Lower leg skin (tissue), 2 donors: Measurements from ENCODE around the genes DNAJA3, CDIP1, UBALD1 and SEC14L5.

GRCh38 chr16:4093422-4093803 is 22.8 kb downstream of the ADCY9 start:
- PRO-cap: no peak
- RAMPAGE, long total RNA, 2 experiments: no peak in any of the 2 experiments

GRCh38 chr16:4240221-4241245 is 1.3 kb downstream of the SRL start:
- PRO-cap: no peak
- RAMPAGE, long total RNA, 2 experiments: no peak in any of the 2 experiments

DNA sequence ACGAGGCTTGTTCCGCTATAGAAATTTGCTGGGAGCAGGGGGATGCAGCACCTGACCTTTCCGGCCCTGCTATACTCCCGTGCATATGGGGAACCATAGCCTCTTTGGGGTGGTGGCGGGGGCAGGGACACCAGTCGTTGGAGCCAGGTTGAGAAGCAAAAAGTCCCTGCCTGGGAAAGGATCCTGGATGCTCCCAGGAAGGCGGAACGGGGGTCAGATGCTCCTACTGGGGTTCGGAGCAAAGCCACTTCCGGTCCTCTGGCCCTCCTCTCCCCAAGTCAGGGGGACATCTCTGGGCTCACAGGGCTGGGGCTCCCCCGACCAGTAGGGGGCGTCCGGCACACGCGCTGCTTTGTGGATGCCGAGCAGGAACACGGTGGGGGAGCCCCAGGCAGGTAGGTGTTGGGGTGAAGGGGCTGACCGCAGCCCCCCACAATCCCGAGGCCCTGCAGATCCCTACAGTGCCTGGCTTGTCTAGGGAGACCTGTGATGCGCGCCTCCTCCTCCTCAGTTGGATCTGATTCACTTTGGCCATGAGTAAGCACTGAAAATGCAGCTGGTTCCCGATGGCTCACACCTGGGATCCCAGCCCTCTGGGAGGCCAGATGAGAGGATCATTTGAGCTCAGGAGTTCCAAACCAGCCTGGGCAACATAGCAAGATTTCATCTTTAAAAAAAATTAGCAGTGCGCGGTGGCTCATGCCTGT is 15.6 kb upstream of the TFAP4 start:
- PRO-cap: no peak
- RAMPAGE, long total RNA, 2 experiments: no peak in any of the 2 experiments

- PRO-cap: no peak
- RAMPAGE, long total RNA, 2 experiments: no peak in any of the 2 experiments
These were observed 9.3 kb upstream of the GLIS2 start for GRCh38 chr16:4306379-4307229.

DNA sequence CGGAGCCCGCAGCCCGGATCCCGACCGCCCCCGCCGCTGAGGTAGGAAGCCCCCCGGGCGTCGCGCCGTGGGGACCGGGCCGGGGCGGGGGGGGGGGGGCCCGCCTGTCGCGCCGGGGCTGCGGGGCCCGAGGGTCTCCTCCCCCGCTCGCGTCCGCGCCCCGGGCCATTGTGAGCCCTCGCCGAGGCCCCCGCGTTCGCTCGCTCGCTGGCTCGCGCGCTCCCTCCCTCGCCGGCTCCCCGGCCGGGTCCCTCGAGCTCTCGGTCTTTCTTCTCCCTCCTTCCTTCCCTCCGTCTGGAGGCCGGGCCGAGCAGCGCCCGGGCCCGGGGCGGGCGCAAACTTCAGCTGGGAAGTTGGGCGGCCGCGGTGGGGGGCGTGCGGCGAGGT is 340 bp downstream of the GLIS2 start:
- PRO-cap: no peak
- RAMPAGE, long total RNA, 2 experiments: no peak in any of the 2 experiments

GRCh38 chr16:4379012-4379415 is 7.4 kb downstream of the VASN start:
- PRO-cap: no peak
- RAMPAGE, long total RNA, 2 experiments: no peak in any of the 2 experiments

DNA sequence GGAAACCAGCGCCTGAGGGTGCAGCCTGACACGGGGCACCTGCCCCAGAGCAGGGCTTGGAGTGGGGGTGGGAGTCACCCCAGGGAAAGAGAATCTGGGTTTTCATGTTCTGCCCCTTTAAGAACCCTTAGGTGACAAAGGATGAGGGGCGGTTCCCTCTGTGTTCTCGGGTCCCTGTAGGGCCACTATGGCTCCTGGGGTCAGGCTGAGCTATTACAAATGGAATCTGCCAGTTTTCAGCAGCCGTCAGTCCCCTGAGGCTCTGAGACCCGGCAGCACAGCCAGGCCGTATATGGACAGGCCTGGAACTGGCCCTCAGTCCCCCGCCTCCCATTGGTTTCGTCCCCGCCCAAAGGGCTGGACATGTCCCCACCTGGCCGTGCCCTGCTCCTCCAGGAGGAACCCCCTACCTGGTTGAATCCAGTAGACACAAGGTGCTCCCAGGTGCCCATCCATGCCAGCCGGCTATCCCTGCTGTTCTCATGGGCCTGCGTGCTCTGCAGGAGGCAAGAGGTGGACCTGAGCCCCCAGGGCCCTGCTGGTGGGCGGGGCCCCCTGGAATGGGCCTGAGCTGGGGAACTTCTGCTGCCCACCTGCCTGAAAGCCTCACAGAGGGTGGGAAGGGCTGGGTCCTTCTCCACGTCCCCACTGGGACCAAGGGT is 16.6 kb downstream of the VASN start:
- PRO-cap: no peak
- RAMPAGE, long total RNA, 2 experiments: no peak in any of the 2 experiments

DNA sequence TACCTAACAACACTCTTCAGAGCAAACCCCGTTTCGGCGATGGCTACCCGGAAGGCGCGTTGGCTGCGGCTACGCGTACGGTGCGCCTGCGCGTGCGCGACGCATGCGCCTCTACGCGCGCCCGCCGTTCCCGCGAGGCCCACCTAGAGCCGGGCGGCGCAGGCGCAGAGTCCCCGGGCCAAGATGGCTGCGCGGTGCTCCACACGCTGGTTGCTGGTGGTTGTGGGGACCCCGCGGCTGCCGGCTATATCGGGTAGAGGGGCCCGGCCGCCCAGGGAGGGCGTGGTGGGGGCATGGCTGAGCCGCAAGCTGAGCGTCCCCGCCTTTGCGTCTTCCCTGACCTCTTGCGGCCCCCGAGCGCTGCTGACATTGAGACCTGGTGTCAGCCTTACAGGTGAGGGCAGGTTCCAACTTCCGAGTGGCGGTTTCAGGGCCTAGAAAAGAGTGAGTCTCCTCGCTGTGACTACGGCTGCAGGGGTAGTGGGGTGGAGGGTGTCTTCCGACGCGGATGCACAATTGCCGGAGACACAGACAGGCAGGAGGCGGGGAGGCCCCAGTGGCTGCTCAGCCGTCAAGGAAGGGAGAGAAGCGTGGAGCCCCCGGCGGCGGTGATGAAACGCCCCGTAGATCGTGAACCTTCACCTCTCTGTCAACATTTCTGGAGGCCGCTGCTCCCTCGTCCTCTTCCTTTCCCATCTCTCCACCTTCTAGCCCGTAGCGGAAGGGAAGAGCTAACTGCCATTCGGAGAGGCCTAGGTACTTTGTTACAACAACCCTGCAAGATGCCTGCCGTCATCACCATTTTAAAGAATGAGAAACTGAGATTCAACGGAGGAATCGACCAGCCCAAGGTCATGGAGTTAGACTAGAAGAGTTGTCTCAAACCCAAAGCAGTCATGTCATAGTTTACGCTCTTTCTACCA is at the start of gene DNAJA3:
Gene DNAJA3, plus strand, starts transcription at position 170 of the 923 bp plus-strand sequence.
- PRO-cap: bidirectional peak, plus-strand start at position 176 of the sequence, minus-strand start outside the sequence
- RAMPAGE, long total RNA, 2 experiments: start-site peak on the plus strand in 2 of 2 experiments, centred at positions 169 to 170 of the sequence, 355 to 470 reads per replicate

DNA sequence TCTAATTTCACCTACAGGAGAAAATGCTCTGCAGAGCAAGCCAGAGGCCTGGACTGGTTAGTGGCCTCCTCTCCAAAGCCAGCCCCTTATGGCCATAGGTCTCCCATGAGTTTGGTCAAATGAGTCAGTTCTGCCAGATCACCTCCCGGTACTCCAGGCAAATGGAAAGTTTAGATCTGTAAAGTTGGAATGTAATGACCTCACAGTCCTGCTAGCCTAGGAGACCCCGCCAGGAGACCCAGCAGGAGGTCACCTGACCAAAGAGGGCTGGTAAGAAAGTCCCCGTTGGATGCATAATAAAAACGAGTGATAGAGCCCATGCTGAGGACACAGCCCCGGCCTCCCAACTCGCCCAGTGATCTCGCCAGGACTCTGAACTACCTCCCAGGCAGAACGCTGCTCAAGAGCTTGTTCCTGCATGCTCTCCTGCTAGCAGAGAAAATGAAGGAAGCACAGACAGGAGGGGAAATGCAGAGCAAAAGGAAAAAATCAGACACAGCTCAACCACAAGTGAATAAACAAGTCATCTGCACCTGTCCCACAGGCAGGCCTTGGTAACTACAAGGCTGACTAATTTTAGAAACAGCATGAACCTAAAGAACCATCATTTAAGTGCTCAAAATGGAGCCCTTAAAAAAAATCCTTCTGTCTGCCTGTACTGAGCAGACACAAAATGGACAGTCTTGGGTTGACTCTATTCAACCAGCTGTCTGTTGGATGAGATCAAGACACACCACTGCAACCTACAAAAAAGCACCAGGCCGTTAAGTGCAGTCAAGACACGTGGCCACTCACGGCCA is 9.3 kb downstream of the CDIP1 start:
- PRO-cap: no peak
- RAMPAGE, long total RNA, 2 experiments: no peak in any of the 2 experiments

DNA sequence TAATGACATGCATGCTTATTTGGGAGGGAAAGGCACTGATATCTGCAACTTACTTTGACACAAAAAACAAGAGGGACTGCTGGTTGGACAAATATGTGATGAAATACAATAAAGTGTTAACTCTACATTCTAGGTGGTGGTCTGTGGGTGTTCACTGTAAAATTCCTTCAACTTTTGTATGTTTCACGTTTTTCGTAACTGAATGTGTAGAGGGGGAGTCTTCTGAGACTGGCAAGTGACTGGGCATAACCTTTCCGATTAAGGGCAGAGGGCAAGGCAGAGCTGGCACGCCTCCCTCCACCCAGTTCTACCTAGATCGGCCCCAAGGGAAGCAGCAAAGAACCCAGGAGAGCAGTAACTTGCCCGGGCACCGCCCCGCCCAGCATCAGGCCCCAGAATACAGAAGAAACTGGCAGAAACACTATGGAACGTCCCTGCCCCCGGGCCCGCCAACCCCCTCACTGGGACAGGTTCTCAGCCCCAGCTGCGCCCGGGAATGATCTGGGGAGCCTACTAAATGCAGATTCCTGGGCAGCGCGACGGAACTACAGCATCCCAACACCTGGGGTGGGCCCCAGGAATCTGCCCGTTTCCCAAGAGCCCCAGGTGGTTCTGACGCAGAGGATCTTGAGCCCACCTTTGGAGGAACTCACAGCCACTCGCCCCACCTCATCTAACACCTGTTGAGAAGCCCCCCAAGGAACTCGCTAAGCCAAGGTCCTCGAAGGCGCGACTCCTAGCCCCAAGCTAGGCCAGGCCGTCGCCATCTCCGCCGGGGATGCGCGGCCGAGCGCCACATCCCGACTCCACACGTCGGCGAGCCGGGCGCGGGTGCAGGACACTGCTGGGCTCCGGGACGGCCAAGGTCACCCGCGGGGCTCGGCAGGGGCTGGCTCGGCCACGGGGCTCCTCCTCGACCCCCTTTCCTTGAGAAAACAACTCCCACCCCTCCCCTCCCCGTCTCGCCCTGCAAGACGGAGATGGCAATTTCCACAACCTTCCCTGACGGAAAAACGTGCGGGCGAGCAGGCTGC is 1.1 kb downstream of the CDIP1 start:
- PRO-cap: bidirectional peak, plus-strand start at position 809 of the sequence, minus-strand start at position 779 of the sequence
- RAMPAGE, long total RNA, 2 experiments: no peak in any of the 2 experiments

DNA sequence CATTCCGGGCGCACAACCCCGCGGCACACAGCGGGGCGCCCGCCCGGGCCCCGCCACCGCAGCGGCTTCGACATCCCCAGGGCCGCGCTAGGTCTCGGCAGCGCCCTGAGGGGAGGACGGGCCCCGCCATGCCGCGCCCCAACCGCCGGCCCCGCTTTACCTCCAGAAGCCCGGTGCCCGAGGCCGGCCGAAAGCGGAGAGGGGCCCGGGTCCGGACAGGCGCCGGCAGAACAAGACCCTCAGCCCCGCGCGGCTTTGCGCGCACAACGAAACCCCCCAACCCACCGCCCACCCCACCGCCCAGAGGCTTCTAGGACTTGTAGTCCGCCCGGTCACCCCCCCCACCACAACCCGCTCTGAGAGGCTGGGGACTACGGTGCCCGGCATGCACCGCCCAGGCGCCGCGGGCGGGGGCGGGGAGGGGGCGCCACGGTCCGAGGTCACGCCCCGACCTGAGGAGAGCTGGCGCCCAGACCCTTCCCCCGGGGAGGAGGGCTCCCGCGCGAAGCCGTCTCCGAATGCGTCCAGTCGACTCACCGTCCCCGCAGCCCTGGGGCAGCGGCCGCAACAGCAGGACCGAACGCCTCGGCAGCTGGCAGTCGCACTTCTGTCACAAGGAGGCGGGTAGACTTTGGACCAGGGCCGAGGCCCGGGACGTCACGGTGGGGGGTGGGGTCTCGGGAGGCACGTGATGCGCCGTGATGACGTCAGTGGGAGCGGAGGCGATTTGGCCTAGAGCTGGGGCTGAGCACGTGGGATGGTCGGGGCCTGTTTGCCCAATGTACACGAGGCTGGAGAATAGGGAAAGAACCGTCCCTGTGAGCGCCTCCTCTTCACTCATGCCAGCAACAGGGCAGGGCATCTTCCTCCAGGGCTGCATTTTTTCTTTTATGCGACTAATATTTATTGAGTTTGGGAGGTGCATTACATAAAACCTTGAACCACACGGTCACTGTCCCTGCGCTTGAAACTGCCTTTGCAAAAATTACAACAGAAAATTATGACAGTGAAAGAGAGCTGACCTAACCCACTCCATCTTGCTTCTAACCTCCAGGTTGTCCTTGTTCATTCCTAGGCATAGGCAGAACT is at the start of gene CDIP1:
Gene CDIP1, minus strand, starts transcription at position 609 of the 1,089 bp plus-strand sequence.
- PRO-cap: bidirectional peak, plus-strand start at position 410 of the sequence, minus-strand start at position 283 of the sequence; bidirectional peak, plus-strand start at position 786 of the sequence, minus-strand start at position 609 of the sequence
- RAMPAGE, long total RNA, 2 experiments: start-site peak on the minus strand in 1 of 2 experiments, centred at positions 276 to 605 of the sequence, 20 to 47 reads per replicate

GRCh38 chr16:4614489-4615164 is at the start of gene UBALD1:
UBALD1 (minus strand) TSS chr16:4614888.
- PRO-cap: bidirectional peak, plus-strand start at chr16:4615080, minus-strand start at chr16:4614886
- RAMPAGE, long total RNA, 2 experiments: start-site peak on the minus strand in 2 of 2 experiments, at chr16:4614808-4614901 at its widest, 31 to 39 reads per replicate

DNA sequence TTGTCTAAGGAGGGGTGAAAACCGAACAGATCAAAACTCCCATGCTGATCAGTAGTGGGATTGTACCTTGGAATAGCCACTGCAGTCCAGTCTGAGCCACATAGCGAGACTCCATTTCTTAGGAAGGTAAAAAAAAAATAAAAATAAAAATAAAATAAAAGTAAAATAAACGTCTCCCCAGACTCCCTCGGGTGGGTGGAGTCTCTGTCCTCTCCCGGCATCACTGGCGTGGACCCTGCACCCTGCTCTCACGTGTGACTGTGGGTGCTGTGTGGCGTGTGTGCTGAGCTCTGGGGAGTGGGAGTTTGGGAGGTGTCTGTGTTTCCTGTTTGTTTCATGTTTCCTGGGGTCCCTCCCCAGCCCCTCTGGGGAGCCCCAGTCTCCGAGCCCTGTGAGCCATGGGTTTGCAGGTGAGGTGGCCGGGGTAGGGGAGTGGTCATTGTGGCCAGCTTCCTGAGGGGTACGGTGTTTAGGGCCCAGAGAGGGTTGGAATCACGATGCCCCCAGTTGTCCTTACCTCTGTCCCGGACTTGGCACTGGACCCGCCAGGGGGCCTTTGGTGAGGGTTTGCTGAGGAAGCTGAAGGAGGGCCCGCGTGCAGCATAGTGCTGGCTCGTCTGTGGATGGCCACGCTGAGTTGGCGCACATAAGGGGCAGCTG is 34.2 kb upstream of the NUDT16L1 start:
- PRO-cap: no peak
- RAMPAGE, long total RNA, 2 experiments: no peak in any of the 2 experiments

DNA sequence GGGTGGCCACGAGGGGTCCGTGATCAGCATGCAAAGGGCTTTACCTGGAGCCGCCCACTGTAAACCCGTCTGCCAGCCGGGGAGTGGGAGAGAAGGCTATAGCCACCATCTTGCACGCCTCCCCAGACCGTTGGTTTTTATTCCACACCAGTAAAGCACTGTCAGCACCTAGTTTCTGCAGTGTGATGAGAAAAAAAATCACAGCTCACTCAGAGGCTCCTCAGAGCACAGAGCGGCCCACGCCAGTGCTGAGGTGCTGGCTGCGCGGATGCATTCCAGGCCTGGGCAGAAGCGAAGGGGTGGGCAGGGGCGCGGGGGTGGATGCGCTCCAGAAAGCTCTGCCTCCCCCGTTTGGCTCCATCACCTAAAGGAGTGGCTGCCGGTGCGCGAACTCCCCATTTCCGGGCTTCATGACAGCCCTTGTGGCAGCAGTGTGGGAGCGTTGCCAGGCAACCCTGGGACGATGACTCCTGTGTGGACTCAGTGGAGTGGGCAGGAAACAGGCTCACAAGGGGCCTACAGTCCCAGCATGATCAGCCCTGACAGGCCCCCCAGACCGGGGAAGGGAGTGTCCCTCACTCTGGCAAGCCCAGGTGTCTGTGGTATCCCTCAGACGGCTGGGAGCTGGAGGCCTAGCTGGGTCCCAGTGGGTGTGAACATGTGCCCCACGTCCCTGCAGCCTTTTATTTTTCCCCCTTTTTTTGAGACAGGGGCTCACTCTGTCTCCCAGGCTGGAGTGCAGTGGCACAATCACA is 32.9 kb upstream of the NUDT16L1 start:
- PRO-cap: no peak
- RAMPAGE, long total RNA, 2 experiments: no peak in any of the 2 experiments

DNA sequence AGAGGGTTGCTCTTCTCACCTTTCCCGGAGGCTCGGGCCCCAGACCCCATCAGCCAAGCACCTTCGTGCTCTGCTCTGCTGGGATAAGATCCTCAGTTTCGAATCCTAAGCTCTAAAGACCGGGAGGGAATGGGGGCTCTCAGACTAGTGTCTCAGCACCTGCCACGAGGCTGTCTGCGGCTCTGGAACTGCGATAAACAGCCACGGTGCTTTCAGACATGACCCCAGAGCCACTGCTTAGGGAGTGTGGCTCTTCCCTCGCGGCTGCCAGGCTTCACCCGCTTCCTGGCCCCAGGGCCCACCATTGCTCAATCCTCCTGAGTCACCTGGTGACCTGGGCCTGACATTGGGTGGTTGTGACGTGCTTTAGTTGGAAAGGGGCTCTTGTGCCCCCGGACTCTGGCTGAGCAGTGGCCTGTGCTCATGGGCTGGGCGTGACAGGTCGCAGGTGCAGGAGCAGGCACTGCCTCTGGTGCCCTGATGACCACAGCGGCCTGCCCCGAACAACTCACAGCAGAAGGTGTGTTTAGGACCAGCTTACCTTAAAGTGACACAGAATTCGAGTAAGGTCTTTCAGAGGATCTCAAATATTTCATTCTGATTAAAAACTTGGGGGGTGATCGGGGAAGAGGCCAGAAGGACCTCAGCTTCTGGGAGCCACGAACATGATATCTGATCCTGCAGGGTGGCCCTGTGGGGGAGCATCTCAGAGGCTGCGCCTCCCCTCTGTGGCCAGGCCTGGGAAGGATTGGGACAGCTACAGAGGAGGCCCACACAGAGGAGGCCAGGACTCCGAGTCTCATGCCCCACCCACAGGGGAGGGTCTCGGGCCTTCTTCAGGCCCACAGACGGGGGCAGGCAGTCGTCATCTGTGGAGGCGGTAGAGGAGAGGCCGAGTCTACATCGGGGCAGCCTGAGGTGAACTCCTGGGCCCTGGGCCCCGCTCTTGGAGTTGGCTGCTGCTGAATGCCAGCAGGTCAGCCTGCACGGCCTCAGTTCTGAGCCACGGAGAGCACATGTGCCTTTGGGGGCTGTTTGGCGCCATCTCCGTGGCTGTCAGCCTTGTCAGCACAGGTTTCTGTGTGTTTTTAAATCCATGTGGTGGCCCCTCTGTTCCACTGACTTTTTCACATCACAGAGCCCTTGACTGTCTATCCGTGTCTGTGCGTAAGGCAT is 8.4 kb upstream of the NUDT16L1 start:
- PRO-cap: no peak
- RAMPAGE, long total RNA, 2 experiments: no peak in any of the 2 experiments

DNA sequence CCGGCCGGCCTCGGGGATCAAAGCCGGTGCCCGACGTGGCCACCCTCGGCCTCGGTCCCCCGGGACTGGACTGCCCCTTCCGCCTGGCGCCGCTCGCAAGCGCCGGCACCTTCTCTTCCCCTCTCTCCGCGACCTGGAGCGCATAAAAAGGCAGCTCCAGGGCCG is 212 bp downstream of the GLYR1 start:
- PRO-cap: no peak
- RAMPAGE, long total RNA, 2 experiments: no peak in any of the 2 experiments

DNA sequence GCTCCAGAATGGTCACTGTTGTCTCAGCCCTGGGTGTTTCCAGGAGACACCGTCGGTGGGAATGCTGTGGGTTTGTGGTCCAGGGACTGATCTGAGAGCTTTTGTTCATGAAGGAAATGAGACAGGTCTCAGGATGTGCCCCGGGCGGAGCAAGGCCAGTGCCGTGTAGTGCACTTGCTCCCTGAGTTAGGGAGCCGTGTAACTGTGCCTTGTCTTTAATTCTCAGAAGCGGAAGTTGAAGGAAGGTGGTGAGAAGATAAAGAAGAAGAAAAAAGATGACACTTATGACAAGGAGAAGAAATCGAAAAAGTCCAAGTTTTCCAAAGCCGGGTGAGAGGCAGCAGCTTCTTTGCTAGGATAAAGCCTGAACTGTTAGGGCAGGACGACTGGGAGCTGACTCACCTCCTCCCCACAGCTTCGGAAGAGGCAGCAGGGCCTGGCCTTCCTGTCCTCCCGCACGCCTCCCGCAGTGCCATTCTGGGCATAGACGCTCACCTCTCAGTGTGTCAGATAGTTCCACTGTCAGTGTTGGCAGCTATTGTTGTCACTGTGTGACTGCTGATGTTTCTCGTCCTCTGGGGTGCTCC is 12.5 kb downstream of the UBN1 start:
- PRO-cap: no peak
- RAMPAGE, long total RNA, 2 experiments: no peak in any of the 2 experiments

DNA sequence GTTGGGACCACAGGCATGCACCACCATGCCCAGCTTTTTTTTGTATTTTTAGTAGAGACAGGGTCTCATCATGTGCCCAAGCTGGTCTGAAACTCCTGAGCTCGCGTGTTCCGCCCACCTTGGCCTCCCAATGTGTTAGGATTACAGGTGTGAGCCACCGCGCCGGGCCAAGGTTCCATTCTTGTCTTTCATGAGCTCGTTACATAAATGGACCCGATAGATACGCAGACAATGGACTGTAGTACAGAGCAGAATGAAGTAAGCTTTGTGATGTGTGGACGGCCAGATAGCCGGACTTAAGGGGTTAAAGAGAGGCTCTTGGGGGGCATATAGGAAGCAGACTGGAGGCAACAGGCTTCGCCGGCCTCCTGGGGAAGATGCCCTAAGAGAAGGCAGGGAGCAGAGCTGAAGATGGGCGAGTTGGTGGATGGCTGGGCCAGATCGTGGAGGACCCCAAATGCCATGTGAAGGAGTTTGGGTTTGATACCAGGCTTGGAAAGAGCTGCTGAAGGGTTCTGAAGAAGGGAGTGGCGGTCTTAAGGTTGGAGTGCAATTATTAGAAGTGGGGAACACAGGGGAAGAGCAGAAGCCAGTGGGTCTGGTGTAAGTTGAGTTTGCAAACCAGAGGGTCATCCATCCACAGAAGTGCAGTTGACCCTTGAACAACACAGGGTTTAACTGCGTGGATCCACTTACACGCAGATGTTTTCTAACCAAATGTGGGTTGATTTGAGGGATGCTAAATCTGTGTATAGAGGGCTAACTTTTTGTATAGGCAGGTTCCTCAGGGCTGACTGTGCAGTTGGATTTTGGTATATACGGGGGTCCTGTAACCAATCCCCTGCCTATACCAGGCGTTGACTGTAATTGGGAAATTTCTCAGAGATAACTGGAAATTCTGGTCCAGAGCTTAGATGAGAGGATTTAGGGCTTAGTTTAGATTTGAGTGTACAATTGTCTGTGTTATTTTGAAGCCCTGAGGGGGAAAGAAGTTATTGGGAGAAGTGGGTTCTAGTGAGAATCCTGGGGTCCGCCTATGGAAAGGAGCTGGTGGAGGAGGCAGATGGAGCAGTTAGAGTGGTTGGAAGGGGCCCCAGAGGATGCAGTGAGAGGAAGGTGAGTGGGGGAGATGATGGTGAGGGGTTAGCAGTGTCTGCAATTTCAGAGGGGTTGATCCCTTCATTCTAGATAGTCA is 19.8 kb downstream of the UBN1 start:
- PRO-cap: no peak
- RAMPAGE, long total RNA, 2 experiments: no peak in any of the 2 experiments

DNA sequence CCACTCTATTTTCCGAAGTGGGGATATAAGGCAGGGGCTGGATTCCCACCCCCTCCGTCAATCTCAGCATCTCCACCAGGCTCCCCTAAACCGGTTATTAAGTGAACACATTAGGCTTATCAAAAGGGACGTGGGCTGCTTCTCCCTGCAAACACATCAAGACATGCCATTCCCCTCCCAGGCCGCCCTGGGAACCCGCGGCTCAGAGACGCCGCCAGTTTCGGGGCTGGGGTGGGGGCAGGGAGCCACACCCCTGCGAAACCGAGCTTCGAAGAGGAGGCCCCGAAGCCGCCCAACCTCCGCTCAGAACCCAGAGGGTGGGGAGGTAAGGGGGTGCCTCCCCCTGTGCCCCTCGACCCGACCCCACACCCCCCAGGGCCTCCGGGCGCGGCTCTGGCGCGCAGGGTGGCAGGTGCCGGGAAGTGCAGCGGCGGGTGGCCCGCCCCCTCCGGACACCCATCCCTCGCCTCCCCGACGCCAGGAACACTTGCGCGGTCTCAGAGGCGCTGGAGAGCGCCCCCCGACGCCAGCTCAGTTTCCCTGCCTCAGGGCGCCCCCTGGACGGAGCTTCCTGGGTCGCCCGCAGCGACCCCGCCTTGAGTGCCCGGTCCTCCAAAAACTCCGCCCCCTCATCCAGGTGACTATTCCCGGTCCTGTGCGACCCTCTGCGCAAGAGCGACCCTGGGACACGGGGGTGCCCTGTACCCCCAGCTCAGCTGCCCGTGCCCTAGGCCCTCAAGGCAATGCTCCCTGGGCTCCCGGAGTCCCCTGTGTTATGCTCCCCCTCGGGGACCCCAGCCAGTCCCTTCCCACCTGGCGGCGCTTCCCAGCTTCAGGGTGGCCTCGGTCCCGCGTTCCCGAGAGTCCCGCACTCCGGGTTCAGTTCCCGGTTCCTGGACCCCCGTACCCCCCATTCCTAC is 704 bp downstream of the PPL start:
- PRO-cap: bidirectional peak, plus-strand start at position 500 of the sequence, minus-strand start at position 165 of the sequence
- RAMPAGE, long total RNA, 2 experiments: no peak in any of the 2 experiments

DNA sequence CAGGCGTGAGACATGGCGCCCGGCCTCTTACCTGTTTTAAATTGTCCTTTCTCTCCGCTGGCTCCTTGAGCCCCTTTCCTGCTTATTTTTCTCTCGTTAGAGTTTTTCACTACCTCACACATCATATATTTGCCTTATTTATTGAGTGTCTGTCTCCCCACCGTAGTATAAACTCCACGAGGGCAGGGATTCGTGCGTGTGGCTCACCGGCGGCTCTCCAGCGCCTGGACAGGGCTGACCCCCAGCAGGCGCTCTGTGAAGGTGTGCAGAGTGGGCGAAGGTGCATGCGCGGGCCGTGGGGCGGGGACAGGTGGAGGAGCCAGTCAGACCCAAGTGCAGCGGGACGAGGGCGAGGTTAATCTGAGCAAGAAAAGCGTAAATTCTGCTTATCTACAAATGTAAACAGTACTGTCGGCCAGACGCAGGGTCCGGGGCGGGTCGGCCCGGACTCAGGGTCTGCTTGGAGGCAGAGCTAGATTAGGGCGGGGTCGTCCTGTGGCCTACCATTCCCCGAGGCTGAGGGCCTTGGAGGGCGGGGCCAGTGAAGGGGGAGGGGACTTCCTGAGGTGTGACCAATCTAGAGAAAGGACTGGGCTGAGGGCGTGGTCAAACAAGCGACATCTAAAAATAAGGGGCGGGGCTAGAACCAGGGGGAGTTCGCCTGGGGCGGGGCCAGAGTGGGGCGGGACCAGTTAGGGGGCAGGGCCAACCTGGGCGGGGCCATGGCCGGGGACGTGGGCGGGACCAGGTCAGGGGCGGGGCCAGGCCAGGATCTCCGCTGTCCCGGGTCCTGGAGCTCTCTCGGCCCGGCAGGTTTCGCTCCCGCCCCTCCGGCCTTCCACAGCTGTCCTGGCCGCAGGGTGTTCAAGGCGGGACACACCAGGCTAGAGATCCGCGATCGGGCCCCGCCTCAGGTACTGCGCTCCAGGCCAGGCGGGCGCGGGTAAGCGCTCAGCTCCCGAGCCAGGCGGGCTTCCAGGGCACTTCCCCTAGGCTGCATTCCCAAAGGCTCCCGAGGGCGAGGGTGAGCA is at the start of gene SEC14L5:
Gene SEC14L5, plus strand, starts transcription at position 799 of the 1,031 bp plus-strand sequence.
- PRO-cap: bidirectional peak, plus-strand start at position 778 of the sequence, minus-strand start at position 518 of the sequence
- RAMPAGE, long total RNA, 2 experiments: no peak in any of the 2 experiments